Metastatic Liver Carcinoma in the Lung (tissue), 2 donors: ENCODE measurements around a stretch of chr1.

GRCh38 chr1:90062665-90063383 is 67.9 kb downstream of the ZNF326 start:
- PRO-cap, 2 experiments, result no peak in any of the 2 experiments

DNA sequence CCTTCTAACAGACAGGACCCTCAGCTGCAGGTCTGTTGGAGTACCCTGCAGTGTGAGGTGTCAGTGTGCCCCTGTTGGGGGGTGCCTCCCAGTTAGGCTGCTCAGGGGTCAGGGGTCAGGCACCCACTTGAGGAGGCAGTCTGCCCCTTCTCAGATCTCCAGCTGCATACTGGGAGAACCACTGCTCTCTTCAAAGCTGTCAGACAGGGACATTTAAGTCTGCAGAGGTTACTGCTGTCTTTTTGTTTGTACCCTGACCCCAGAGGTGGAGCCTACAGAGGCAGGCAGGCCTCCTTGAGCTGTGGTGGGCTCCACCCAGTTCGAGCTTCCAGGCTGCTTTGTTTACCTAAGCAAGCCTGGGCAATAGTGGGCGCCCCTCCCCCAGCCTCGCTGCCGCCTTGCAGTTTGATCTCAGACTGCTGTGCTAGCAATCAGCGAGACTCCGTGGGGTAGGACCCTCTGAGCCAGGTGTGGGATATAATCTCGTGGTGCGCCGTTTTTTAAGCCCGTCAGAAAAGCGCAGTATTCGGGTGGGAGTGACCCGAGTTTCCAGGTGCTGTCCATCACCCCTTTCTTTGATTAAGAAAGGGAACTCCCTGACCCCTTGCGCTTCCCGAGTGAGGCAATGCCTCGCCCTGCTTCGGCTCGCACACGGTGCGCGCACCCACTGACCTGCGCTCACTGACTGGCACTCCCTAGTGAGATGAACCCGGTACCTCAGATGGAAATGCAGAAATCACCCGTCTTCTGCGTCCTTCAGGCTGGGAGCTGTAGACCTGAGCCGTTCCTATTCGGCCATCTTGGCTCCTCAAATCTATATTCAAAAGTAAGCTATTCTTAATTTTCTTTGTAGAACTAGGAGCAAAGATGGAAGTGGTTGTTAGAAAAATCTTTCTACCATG is 224.4 kb downstream of the ZNF326 start:
- PRO-cap, 2 experiments, result no peak in any of the 2 experiments

- PRO-cap, 2 experiments, result no peak in any of the 2 experiments
Observed at GRCh38 chr1:90719298-90720331, 2.5 kb upstream of the BARHL2 start.

DNA sequence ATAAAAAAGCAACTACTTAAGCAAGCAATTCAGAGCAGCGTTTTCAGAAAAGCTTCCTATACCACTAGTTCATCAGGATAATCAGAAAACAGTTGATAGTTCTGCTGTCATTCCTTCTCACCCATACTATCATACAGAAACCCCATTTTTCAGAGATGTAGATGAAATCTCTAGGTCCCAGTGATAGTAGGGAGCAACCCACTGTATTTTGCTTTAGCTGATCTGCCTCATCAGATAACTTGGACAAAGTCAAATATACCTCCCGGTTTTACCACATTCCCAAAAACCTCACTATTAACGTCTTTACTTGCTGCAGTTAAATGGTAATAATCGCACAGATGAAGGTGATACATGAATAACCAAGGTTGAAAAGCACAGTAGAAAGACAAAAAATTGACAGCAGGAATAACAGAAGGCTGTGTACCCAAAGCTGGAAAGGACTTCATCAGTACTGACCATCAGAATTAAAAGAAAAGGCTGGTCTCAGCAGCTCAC is 13.3 kb downstream of the ZNF644 start:
- PRO-cap, 2 experiments, result no peak in any of the 2 experiments

DNA sequence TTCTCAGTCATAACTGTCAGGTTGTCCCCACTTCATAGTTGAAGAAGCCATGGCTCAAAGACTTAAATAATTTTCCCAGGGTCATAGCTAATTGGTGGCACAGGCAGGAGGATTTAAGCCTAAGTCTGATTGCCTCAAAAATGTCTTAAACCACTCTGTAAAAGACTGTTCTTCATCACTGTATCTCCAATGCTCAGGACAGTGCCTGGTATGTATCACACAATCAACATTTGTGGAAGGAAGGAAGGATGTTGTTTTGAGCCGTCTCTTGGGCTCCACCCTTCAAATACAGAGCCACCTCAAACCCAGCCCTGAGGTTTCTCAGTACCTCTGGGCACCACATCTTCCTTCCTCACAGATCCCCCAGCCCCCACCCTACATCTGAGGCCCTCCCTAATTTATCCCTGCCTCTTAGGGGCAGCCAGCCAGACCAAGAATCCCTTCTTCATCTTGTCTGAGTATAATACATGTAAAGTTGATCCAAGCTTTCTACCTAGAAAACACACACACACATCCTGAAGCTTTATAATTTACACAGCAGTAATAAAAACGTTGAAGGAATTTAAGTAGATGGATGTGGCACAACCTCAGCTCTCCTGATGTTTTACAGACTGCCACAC is 48.4 kb downstream of the CDC7 start:
- PRO-cap, 2 experiments, result no peak in any of the 2 experiments

DNA sequence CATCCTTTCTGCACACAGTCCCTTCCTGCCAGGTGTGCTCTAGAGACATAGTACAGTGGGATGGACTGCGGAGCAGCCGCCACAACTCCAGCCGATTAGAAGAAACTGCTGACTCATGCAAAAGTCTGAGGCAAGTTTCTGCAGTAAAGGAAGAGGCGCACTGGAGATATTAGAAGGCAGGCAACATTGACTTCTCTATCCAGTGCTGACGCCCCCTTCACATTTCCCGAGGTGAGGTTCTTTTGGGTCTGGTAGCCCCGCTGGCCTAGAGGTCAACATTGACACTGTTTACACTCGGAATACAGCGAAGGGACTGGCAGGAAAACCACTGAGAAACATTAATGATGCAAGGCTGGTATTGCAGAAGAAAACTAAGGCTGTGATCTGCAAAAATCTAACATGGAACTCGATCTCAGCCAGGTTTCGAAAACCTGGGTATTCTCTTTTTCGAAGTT is 90.6 kb downstream of the CDC7 start:
- PRO-cap, 2 experiments, result no peak in any of the 2 experiments

DNA sequence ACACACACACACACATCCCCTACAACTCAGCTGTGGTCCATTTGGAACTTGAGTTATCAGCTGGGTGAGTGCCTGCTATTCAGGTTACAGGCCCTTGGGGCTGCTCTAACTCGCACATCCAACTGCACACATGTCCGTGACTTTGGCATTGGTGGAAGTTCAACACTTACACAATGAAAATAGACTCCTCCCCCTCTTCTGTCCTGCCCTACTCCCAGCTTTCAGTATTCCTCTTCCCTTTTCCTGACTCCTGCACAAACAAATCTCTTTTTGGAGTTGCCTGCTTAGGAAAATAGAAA is 141.0 kb downstream of the TGFBR3 start:
- PRO-cap, 2 experiments, result peak in 1 of 2 experiments; most common plus-strand start position 234 of the sequence (in 1); most common minus-strand start position 144 of the sequence (in 1)

DNA sequence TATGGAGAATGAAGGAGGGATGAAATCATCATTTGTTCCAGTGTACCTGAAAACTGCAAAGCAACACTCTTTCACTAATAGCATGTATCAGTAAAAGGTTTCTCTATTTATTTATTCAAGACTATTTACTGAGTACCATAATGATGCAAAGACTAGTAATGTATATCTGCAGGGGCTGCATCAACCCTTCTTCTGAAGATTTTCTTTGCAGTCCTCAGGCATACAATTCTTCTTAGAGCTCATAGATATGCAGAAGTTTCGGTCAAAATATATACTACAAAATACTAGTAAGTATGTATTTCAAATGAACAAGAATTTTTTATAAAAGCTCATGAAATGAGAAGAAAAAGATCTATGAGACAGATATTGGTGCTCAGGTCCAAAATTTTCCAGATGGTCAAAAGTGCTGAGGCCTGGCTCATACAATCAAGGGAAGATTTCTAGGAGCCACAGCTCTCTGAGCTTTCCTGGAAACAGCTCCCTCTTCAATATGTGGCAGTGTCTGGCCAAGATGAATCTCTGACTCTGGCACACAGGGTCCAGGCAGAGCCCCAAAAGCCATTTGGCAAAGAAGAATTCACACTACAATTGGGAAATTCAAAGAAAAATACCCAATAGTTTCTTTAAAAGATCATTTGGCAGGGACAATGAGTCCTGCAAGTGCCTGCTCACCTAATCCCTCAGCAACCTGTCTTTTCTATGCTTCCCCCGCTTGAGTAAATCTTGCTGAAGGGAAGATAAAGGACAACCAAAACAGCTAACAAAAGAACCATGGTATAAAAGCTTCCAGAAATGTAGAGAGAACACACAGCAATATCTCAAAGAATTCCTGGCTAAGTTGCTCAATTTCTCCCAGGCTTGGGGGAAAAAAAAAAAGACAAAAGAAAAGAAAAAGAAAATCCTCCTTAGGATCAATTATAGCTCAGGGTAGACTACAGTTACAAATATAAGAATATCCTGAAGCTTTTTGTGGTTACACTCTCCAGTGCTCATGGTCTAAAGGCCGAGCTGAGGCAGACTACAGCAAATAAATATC is 124.7 kb downstream of the TGFBR3 start:
- PRO-cap, 2 experiments, result no peak in any of the 2 experiments

DNA sequence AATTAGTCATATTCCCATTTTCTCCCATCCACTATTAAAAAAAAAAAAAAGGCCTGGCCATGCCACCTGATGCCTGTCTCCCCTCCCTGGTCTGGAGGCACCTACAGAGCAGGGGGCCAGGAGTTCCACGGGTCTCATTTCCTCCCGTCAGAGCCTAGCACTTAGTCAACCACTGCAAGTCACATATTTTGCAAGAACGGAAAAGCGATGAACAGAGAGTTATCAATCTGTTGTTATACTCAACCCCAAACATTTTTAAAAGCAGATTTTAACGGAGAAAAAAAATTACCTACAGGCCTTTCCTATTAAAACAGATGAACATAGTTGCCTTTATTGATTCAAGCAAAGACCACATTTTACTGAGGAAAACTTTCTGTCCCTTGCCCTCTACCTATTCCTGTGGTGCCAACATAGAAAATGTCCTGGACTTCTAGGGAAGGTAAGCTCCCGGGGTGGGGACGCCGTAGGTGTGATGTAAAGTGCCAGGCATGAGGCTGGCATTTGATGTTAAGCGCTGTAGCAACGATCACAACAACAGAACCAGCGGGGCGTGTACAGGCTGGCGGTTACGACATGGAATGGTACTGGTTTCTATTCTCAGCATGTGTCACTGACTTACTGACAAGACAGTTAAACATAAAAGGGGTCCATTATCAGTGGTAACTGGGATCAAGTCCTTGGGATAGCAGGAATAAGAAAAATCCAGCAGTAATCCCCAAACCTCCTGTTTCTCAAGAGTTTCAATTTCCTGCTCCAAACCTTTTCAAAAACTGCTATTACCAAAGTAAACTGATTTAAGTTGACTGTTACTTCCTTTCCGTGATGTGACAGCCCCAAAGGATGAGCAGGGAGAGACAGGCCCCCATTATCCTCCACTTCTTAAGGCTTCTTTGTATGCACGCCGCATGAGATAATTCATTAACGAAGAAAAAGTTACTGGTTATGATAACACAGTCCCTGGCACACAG is 59.0 kb downstream of the TGFBR3 start:
- PRO-cap, 2 experiments, result no peak in any of the 2 experiments

- PRO-cap, 2 experiments, result no peak in any of the 2 experiments
Observed at GRCh38 chr1:91876585-91877117, 9.3 kb downstream of the TGFBR3 start.

- PRO-cap, 2 experiments, result no peak in any of the 2 experiments
Observed at GRCh38 chr1:92323781-92324346, 25.0 kb downstream of the RPAP2 start.

DNA sequence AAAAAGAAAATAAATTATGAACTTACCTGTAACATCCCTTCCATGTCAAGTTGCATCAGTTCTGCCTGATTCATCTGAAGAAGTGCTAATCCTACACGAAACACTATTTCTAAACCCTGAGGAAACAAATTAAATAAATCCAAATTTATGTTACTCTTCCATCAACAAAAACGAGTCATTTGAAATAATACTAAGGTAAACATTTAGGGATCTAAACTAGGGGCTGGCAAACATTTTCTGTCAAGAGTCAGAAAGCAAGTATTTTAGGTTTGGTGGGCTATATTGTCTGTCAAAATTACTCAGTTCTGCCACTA is 90.7 kb downstream of the EVI5 start:
- PRO-cap, 2 experiments, result no peak in any of the 2 experiments

- PRO-cap, 2 experiments, result no peak in any of the 2 experiments
Observed at GRCh38 chr1:92755307-92756210, 29.3 kb downstream of the EVI5 start.

- PRO-cap, 2 experiments, result no peak in any of the 2 experiments
Observed at GRCh38 chr1:92785239-92785733, 378 bp upstream of the EVI5 start.

DNA sequence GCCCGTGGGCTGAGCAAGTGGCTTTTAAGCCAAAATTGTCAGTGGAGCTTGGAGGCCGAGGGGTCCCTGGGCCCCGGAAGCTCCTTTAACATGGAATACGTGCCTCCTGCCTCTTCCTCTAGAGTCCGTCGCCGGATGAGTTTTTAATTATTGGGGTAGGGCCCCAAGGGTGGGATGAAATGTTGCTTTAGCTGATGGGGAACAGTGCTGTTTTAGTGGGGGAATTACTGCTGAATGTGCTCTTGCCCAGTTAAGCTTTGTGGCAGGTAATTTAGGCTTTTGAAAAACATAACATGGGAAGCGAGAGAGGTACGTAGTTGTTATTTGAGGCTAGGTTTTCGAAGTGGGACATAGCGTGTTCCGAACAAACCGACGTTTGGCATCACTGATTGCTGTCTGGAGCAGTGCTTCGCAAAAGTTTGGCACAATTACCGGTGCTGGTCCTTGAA is 776 bp downstream of the RPL5 start:
- PRO-cap, 2 experiments, result peak in 1 of 2 experiments; most common minus-strand start position 378 of the sequence (in 1)

- PRO-cap, 2 experiments, result no peak in any of the 2 experiments
Observed at GRCh38 chr1:92919294-92919996, 41.8 kb downstream of the DIPK1A start.

DNA sequence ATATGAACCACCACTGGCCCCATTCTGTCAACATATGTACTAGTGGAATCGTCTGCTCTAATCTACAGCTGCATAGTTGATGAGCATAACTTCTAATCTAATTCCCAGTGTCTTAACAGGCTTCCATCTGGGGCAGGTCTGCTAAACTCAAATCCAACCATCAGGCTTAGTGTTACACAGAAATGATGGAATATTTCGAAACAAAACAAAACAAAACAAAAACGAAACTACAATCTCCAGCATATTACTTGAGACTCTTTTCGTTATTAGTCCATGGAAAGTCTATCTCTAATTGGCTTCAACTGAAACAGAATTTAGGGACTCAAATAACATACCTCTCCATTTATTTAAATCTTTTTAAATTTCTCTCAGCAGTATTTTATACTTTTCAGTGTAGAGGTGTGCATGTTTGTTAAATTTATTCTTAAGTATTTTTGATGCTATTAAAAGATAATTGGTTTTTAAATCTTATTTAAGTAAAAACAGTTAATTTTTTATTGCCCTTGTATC is 37.5 kb downstream of the DIPK1A start:
- PRO-cap, 2 experiments, result no peak in any of the 2 experiments

DNA sequence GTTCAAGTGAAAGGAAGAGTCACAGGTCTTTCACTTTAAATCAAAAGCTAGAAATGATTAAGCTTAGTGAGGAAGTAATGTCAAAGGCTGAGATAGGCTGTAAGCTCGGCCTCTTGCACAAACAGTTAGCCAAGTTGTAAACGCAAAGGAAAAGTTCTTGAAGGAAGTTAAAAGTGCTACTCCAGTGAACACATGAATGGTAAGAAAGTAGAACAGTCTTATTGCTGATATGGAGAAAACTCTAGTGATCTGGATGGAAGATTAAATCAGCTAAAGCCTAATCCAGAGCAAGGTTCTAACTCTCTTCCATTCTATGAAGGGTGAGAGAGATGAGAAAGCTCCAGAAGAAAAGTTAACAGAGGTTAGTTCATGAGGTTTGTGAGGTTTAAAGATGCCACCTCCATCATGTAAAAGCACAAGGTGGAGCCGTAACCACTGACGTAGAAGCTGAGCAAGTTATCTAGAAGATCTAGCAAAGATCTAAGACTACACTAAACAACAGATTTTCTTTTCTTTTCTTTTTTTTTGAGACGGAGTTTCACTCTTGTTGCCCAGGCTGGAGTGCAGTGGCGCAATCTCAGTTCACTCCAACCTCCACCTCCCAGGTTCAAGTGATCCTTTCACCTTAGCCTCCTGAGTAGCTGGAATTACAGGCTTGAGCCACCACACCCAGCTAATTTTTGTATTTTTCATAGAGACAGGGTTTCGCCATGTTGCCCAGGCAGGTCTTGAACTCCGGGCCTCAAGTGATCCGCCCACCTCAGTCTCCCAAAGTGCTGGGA is 19.9 kb upstream of the DIPK1A start:
- PRO-cap, 2 experiments, result no peak in any of the 2 experiments

GRCh38 chr1:92990836-92991312 is 29.6 kb upstream of the DIPK1A start:
- PRO-cap, 2 experiments, result no peak in any of the 2 experiments

DNA sequence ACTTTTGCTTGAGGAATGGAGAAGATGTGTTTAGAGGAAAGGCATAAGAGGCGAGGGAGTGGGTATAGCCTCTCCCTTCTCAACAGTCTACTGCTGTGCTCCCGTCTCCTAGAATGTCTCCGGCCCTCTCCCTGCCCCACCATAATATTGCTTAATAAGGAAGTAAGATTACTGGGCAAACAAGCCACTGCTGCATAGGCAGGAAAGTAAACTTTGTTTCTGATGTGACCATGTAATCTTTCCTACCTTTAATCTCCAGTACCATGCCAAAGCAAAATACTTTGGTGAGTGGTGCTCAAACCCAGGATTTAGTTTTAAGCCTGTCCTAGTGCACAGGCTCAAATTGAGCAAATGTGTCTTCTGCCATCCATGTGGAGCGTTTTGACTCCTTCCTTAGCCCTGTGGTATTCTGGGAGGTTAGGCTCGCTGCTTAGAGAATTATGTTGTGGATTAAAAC is 34.2 kb upstream of the DIPK1A start:
- PRO-cap, 2 experiments, result no peak in any of the 2 experiments